Foreskin keratinocyte (primary cell): ENCODE data around the gene ALOX15B.

- RAMPAGE, total RNA: no peak
These were observed 9.3 kb downstream of the KDM6B start for GRCh38 chr17:7843508-7843589.

- RAMPAGE, total RNA: no peak
These were observed 517 bp downstream of the TMEM88 start for GRCh38 chr17:7855454-7855712.

DNA sequence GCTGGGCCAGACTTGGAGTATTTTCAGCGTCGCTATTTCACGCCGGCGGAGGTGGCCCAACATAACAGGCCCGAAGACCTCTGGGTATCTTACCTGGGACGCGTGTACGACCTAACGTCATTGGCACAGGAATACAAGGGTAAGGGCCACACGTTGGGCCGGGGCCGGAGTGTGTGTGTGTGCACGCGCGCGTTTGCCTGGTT is 254 bp downstream of the CYB5D1 start:
- RAMPAGE, total RNA: start-site peak on the plus strand centred at position 135 of the sequence, 104 bp wide, 23 and 23 reads in 2 replicates

- RAMPAGE, total RNA: start-site peak on the plus strand at chr17:7884769-7885076, 10 and 26 reads in 2 replicates; start-site peak on the minus strand at chr17:7885196-7885262, 21 and 19 reads in 2 replicates
These were observed 3.7 kb upstream of the CHD3 start for GRCh38 chr17:7884483-7885746.

GRCh38 chr17:7888975-7890035 is 716 bp downstream of the CHD3 start:
- RAMPAGE, total RNA: no peak

- RAMPAGE, total RNA: no peak
These were observed at the start of gene ALOX15B for GRCh38 chr17:8038724-8039240. TSS of gene ALOX15B (plus strand) at chr17:8039059.

GRCh38 chr17:8069392-8070270 is 17.9 kb downstream of the ALOX12B start:
- RAMPAGE, total RNA: no peak

- RAMPAGE, total RNA: no peak
These were observed 2.9 kb downstream of the TMEM107 start for GRCh38 chr17:8173015-8173968.

- RAMPAGE, total RNA: no peak
These were observed 2.2 kb upstream of the BORCS6 start for GRCh38 chr17:8191819-8192986.

- RAMPAGE, total RNA: no peak
These were observed 9.7 kb upstream of the AURKB start for GRCh38 chr17:8220115-8220440.

- RAMPAGE, total RNA: no peak
These were observed 17.6 kb downstream of the PFAS start for GRCh38 chr17:8266531-8267312.

GRCh38 chr17:8420234-8420434 is 15.6 kb upstream of the NDEL1 start:
- RAMPAGE, total RNA: no peak

GRCh38 chr17:8437064-8437356 is 1.3 kb downstream of the NDEL1 start:
- RAMPAGE, total RNA: no peak

GRCh38 chr17:8473431-8474418 is 38.0 kb downstream of the NDEL1 start:
- RAMPAGE, total RNA: no peak

- RAMPAGE, total RNA: no peak
These were observed 40.0 kb downstream of the NDEL1 start for GRCh38 chr17:8475477-8476339.

DNA sequence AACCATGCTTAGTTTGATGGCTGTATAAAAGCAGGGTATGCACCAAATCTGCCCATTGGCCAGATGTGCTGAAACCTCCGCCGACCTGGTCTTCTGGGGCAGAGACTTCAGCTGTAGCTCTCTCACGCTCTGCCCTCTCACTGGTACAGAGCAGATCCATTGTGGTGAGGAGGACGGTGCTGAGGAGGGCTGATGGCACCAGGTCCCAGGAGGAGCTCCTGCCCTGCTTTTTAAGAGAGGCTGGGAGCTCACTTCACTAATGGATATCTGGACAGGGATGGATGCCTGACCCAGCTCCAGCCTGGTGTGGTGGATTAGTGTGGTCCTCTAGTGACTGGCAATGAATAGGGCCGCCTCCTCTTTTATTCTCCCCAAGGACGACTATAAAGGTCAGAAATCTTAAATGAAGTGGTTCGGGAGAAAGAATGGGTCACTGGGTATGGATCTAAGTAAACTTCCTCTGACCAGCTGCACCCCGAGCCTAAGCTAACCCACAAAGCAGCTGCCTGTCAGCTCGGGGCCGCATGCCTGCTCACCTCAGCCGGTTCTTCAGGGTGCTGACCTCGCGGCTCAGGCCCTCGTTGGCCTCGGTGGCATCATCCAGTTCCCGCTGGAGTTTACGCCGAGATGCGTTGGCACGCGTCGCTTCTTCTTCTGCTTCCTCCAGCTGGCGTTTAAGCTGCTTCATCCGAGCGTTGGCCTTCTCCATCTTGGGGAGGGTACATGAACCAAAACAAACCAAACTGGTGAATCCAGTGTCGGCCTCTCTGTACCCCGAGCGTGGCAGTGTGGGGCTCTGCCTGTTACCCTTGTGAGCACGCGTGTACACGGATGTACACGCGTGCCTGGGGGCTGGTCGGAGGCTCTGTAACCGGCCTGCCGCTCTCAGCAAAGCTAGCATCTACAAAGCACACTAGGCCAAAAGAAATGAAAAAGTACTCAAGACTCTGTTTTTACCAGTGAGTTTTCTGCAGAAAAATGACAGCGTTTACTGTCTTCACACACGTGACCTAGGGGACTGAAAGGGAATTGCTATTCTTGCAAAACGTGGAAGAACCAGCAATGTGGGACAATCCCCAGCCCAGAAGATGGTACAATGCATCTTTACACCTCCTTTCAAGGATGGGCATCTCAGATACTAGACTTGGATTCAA is 41.0 kb downstream of the NDEL1 start:
- RAMPAGE, total RNA: no peak

DNA sequence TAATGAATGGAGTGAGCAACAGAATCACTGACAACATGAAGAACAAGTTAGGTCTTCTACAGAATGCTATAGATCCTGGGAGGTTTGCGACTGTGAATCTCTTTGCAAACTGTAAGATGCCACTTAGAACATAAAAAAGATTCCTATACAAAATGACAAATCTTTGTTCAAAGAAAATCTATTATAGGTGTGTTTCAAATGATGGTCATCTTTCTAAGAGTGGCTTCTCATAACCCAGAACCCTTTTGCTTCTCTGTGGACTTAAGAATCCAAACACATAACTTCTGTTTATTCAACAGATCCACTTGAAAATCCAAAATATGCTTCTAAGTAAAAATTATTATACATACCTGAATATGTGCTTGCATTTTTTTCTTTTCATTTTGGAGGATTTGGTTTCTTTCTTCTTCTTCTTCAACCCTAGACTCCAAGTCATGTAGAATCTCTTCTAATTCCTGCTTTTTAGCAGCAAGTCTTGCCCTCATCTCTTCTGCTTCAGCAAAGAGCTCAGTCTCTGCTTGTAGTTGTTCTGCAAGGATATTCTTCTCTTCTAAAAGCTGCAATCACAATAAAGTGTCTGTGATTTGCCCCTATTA is 76.5 kb downstream of the NDEL1 start:
- RAMPAGE, total RNA: no peak

- RAMPAGE, total RNA: no peak
These were observed 1.2 kb upstream of the CCDC42 start for GRCh38 chr17:8745579-8746458.

- RAMPAGE, total RNA: no peak
These were observed 6.7 kb upstream of the PIK3R6 start for GRCh38 chr17:8874215-8874560.

- RAMPAGE, total RNA: no peak
These were observed 42.4 kb upstream of the PIK3R6 start for GRCh38 chr17:8909834-8910310.